T-cell (primary cell): ENCODE data around the gene MN1.

DNA sequence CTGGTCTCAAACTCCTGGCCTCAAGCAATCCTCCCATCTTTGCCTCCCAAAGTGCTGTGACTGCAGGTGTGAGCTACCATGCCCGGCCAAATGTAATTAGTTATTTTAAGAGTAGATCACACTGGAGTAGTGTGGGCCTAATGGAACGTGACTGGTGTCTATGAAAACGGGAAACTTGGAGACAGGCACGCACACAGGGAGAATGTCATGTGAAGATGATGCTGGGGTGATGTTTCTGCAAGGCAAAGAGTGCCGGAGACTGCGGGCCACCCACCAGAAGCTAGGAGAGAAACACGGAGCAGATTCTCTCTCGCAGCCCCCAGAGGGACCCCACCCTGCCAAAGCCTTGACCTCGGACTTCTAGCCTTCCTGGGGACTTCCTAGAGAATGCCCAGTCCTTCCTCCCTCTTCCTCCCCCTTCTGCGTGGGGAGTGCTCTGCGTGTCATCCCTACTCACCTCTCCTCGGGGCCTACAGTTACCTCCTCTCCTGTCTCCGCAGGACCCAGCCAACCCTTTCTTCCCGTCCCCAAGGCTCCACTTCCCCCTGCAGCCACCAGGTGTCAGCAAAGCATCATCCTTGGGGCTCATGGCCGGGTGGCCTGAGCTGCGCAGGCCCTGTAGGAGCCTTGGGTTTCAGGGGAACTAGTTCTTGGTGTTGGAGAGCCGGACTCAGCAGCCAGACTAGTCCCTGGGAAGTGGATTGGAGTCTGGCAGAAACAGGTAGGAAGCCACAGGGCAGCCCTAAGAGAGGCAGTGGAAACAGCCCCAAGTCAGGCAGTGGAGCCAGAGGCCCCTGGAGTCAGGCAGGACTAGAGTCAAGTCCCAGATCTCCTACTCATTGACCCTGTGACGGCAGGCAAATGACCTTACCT, 102.1 kb upstream of the GRK3 start:
- PRO-cap, 7 experiments, result no peak in any of the 7 experiments

DNA sequence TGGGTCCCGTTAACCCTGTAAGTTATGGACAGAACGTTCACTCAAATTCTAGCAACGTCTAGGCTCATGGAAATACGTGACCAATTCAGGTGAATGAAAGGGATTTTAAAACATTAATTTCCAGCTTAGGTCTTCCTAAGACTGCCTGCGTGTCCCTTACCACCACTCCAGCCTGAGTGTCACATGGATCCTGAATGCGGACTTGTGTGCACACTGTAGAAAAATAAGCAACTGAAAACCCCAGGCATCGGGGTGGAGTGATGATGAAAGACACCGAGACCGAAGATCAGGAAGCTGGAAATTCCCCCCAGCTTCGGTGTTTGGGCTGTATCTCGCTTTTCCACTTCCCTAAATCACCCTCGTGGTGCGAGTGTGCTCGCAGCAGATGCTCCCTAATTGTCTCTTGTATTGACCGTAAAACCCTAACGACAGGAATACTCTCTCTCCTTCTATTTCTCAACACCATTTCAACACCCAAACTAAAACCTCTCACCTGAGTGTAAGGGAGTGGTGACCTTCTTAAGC, 816 bp upstream of the GRK3 start:
- PRO-cap, 7 experiments, result no peak in any of the 7 experiments

DNA sequence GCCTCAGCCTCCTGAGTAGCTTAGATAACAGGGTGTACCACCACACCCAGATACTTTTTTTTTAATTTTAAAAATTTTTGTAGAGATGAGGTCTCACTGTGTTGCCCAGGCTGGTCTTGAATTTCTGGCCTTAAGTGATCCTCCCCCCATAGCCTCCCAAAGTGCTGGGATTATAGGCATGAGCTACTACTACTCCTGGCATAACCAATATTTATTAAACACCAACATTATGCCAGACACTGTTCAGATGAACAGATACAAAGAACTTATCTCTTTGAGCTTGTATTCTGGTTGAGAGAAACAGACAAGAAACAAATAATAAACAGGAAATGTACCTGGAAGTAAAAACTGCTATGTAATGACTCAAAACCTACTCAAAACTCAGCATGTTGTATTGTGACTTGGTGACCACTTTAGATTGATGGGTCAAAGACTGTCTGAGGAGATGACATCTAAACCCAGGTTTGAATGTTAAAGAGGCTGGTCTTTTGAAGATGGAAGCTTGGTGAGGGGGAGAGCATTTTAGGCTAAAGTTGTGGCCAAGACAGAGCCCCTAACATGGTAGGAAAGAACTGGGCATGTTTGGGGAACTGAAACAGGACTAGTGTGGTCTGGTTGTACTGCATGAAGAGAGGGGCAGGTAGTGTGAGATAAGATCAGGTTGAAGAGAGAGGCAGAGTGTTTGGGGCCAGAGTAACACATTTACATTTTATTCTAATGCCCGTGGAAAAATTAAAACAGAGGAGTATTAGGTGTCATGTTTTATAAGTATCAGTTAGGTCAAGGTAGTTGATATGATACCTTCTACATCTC, 85.4 kb upstream of the MYO18B start:
- PRO-cap, 7 experiments, result no peak in any of the 7 experiments

DNA sequence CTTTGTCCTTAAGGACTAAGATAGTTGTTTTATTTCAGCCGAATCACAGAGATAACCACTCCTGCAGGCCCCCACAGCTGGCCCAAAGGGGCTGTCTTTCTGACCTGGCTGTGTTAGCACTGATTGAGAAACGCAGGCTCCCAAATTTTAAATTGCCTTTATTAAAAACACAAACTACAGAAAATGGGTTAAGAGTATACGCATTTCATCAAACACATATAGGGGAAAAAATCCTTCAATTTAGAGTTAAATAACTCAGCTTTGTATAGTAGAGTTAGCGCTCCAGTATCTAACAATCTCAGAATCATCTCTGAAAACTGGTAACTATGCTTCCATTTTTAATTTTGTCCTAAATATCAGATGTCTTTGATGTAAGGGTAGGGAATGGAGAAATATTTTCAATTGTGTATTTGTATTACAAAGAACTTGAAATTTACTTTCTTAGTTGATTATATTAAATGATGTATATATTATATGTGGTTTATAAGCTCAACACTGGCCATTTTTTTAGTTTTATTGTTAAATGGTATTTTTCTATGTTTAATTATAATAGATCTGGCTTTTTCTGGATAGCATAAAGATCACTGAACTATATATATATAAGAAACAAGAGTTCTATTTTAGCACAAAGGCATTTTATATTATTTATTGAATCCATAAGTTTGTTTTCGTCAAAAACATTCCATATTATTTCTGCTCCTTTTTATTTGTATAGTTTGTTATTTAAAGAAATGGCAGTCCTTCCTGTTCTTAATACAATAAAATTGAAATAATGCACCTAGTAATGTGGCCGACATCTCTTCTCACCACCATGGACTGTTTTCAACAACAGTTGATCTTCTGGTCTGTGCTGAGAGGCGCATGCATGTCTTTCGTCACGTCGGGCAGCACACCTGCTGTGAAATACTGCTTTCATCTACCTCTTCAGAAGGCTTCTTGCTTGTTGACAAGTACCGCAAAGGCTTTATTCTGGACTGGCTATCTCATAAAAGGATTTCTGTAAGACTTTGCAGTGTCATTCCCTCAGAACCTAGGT, 14.3 kb upstream of the MYO18B start:
- PRO-cap, 7 experiments, result no peak in any of the 7 experiments

- PRO-cap, 7 experiments, result no peak in any of the 7 experiments
Measured at GRCh38 chr22:25900954-25901443, 159.0 kb downstream of the MYO18B start.

GRCh38 chr22:26484213-26484880, 670 bp downstream of the SRRD start:
- PRO-cap, 7 experiments, result peak in 1 of 7 experiments; most common plus-strand start chr22:26484591 (in 1); most common minus-strand start chr22:26484332 (in 1)

GRCh38 chr22:26487765-26488781, 4.4 kb downstream of the SRRD start:
- PRO-cap, 7 experiments, result no peak in any of the 7 experiments

DNA sequence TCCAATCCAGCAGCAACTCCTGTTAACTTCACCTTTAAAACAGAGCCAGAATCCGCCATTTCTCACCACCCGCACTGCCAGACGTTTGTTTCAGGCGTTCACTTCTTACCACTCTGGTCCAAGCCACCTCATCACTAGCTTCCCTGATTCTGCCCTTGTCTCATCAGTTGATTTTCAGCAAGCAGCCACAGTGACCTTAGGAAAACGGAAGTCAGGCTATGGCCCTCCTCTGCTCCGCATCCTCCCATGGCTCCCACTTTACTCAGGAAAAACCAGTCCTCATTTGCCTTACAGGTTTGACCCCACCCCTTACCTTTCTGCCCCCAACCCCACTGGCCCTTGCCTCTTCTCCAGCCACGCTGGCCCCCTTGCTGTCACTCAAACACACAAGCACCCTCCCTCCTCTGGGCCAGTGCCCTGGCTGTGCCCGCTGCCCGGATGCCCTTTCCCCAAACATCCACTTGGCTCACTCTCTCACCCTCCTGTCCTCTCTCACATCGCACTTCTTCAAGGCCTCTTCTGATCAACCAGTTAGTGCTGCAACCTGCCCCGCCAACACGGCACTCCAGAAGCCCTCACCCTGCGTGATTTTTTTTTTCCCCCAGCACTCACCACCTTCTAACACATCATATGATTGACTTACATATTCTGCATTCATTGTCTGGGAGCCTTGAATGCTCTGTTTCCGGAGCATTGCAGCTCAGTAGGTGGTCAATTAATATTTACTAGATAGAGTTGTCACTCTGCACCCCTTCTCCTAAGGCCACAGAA, 18.9 kb downstream of the TPST2 start:
- PRO-cap, 7 experiments, result peak in 1 of 7 experiments; most common minus-strand start position 567 of the sequence (in 1)

DNA sequence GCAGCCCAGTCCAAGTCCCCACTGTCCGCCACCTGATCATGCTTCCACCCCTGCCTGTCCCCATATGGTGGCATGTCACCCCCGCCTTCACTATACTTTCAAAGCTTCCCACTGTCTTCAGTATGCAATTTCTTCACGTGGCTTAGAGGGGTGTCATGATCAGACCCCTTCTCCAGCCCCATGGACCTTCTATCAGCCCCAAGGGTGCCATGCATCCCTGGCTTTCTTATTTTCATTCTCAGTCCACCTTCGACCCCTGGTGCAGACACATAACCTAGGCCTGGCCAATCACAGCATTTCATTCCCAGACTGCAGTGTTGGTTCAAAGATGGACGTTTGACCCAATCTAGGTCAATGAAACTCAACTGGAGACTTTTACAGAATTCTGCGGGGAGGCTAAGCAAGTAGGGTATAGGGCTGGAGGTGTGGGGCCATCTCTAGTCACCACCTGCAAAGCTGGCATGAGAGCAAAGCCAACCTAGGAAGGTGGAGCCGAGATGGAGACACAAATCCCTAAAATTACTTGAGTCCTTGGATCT, 18.0 kb downstream of the TPST2 start:
- PRO-cap, 7 experiments, result no peak in any of the 7 experiments

- PRO-cap, 7 experiments, result no peak in any of the 7 experiments
Measured at GRCh38 chr22:26628512-26629022, 6.8 kb downstream of the CRYBA4 start.

GRCh38 chr22:26674581-26675168, 52.9 kb downstream of the CRYBA4 start:
- PRO-cap, 7 experiments, result no peak in any of the 7 experiments

DNA sequence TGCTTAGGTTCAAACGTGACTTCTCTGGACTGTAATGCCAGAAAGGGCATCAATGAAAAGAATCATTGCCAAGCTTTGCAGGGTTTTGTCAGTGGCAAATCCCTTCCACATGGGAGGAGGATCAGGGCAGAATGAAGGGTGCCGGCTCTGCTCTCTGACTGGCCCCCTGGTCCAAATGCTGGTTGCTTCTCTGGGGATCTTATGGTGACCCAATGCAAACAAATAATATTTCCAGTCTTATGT, 454.4 kb downstream of the CRYBA4 start:
- PRO-cap, 7 experiments, result no peak in any of the 7 experiments

DNA sequence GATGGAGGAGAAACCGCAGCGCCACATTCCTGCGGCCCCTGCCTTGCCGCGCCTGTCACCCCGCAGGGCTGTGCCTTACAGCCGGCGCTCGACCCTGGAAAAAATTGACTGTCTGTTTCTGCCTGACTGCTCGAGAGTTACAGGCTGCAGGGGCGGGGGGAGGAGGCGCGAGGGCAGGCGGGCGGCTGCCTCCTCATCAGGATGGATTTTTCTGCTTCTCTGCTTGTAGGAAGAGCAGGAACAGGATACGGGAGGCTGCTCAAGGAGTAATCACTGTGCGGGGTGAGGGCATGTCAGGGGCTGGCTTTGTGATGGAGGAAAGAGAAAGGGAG, 479.1 kb downstream of the CRYBA4 start:
- PRO-cap, 7 experiments, result no peak in any of the 7 experiments

GRCh38 chr22:27372911-27373846, 428.4 kb downstream of the MN1 start:
- PRO-cap, 7 experiments, result no peak in any of the 7 experiments

DNA sequence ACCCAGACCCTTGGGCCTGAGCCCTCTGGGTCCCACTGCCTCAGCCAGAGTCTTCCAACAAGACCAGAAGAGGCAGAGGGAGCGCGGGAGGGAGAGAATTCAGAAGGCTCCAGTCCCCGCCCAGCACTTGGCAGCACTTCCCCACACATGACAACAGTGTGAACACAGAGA, 219.9 kb downstream of the MN1 start:
- PRO-cap, 7 experiments, result no peak in any of the 7 experiments

DNA sequence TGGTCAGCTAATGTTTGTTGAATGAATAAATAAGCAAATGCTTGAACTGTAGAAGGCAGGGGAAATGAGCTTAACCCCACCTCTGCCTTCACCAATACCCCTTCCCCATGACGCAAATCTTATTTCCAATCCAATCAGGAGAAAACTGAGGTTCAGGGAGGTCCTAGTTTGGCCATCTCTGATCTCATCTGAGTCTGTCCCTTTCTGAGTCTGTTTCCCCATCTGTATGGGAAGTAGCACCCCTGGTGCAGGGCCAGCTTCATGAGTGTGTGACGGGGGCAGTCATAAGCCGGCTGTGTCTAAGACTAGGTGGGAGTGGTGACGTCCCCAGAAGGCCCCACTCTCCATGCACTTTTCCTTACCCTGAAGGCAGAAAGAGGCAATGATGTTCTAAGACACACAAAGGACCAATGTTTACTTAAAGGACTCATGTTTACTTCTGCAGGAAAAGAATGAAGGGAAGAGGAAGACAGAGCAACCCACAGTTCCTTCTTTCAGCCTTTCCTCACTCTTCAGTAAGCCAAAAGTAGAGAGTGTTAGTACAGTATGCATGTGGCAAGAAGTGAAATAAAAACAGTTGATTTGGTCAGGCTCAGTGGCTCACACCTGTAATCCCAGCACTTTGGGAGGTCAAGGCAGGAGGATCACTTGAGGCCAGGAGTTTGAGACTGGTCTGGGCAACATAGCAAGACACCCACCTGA, 72.2 kb downstream of the MN1 start:
- PRO-cap, 7 experiments, result no peak in any of the 7 experiments

DNA sequence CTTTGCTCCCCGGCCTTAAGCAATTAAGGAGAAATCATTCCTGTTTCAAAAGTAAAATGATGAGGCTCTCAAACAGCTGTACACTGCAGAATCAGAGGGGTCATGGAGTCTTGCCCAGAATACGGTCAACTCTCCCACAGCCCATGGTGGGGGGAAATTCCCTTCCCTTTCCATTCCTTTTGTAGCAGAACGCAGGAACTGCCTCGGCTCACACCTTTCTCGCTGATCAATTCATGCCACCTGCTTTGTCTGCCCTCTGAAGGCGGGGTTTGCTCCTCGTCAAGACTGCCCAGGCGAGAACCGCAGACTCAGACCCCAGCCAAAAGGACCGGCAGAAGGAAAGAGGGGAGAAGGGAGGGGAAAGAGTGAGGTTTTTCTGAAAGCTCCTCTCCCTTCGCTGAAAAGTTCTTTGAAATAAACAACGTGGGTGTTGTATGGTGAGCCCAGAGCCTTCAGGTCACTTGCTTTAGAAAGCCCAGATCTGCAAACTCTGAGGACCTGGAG, 52.7 kb downstream of the MN1 start:
- PRO-cap, 7 experiments, result no peak in any of the 7 experiments

DNA sequence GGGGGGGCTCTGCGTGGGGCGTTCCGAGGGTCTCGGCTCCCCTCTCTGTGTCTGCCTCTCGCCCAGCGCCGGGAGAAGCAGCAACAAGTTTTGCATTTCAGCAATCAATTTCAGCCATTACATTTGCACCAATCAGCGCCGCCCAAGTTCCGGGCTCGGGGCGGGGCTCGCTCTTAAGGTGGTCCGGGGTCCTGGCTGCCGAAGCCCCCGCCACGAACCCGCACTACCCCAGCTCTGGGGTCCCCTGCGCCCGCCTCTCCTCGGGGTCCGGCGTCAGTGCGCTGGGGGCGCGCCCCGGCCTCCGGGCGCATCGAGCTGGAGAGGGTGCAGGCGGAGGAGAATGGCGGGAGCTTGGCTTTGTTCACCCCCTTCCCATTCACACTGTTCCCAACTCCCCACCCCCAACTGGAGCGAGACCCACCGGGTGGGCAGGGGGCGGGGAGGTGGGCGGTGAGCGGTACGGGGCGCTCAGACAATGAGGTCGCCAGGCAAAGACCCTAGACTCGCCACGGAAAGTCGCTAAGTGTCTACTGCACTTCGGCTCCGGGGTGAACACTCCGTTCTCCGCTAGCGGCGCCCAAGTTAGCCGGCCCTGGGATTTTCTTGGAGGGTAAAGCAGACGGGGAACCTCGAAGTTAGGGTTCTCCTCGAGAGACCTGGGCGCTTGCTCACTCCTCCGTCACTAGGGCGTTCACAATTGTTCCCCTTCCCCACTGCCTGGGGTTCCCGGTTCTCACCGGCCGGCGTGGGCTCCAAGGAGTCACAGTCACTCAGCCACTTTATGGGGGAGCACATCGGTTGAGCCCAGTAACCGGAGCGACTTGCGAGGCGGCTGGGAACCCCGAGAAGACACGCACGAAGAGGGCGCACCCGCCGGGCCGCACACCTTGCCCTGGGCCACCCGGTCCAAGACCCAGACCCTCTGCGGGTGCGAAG, at the start of gene MN1:
Gene MN1 (minus strand): TSS at position 85 of the 936 bp plus-strand sequence.
- PRO-cap, 7 experiments, result peak in 1 of 7 experiments; most common minus-strand start position 85 of the sequence (in 1)

GRCh38 chr22:27865448-27865837, 53.6 kb downstream of the PITPNB start:
- PRO-cap, 7 experiments, result no peak in any of the 7 experiments

DNA sequence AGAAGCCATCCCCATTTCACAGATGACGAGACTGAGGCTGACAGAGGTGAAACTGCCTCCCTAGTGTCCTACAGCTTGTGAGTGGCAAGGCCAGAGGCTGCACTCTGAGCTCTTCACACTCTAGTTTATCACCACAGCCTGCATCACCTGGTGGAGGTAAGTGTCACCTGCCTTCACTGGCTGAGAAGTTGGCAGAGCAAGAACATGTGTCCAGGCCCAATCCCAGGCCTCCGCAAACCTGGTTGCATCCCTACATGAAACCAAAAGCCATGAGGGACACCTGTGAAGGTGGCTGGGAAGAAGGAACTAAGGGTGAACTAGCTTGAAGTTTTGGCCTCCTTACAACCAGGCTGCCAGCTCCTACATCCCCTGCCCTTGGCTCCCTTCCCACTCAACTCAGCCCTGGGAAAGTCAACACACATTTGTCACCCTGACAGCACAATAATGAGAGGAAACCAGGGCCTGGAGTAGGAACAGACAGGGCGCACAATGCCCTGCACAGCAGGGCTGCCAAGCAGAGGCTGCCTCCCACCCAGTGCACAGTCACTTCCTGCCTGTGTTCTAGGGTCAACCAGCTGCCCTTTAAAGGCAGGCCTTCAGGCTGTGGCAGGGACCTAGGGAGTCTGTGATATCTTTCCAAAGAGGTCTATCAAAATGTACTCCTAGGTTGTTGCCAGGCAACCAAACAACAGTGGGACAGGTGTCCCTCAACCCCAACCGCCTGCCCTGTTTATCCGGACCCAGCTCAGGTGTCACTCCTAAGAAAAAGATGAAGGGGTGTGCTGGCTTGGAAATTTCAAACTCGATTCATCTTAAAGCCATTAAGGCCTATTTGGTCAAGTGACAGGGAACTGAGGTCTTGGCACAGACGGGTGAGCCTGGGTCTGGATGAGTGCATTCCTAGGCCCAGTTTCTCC, 110.1 kb upstream of the PITPNB start:
- PRO-cap, 7 experiments, result no peak in any of the 7 experiments